Iris pigment epithelial cell (primary cell): ENCODE data around the genes ITLN2, TSTD1 and NECTIN4.

DNA sequence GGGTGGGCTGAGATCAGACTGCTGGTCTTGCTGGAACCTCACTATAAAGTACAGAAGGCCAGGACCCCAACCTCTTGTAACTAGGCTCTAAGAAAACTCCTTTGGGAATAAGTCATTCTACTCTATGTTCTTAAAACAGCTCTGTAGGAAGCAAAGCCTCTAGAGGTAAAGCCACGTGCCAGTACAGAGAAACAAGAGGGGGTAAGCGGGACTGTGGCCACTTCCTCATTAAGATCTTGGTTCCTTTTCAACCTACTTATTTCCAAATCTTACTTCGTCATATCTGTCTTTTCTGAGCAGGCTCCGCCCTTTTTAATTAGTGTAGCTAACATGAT, 3.7 kb downstream of the NCSTN start:
- RRBS: no CpG with 5 or more reads among the region's 4 CpGs

- RRBS: no CpG with 5 or more reads among the region's 4 CpGs
These were observed 5.9 kb downstream of the VANGL2 start for GRCh38 chr1:160406313-160406629.

DNA sequence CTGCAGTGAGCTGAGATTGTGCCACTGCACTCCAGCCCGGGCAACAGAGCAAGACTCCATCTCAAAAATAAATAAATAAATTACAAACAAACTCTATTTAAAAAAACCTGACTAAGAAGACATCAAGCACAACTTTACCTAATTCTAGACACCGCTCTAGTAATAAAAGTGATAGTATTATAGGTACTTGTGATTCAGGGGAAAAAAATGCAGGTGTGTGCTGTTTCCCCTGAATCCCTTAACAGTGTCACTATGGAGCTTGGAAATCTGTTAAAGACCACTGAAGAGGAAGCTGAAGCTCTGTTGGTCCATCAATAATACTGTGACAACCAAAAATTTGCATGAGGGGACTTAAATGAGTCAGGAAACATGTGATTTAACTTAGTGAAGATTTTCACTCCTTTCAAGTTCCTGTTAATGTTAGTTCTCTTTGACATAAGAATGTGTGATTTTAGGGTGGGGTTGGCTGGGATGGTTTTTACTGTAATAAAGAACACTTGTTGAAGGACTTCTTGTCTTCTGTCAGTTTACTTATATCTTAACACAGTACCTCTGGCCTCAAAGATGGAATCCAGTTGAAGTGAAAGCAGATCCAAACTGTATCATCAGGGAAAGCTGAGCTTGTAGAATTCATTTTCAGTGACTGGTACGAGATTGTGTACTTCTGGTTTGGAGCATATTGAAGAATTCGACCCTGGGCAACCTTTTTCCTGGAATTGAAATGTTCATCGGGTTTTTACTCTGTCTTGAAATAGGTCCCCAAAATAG, 32.0 kb downstream of the VANGL2 start:
- RRBS: no CpG with 5 or more reads among the region's 5 CpGs

DNA sequence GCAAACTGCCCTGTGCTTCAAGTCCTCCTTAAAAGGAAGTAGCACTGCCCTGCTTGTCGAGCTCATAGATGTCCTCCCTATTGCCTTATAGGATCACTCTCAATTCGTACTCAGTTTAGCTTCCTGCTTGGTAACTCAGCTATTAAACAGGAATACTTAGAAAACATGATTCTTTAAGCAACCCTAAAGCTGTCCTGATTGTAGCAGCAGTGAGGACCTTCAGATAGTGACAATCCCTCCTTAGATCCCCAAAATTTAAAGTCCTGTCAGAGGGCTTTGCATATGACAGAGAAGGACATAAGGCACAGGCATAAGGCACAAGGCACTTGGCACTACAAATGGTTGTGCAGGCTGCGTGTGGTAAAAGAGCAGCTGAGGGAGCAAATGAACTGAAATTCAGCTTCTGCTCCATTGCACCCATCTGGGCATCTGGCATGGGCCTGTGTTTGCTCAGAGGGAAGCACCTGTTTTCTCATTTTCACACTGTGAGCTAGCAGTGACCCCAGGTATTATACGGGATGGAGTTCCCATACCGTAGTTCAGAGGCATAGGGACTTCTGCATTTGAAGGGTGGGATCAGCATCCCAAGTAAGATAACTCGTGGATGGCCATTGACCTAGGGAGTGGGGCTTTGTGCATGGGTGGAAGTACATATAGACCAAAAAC, 26.2 kb upstream of the SLAMF6 start:
- RRBS: no CpG with 5 or more reads among the region's 6 CpGs

DNA sequence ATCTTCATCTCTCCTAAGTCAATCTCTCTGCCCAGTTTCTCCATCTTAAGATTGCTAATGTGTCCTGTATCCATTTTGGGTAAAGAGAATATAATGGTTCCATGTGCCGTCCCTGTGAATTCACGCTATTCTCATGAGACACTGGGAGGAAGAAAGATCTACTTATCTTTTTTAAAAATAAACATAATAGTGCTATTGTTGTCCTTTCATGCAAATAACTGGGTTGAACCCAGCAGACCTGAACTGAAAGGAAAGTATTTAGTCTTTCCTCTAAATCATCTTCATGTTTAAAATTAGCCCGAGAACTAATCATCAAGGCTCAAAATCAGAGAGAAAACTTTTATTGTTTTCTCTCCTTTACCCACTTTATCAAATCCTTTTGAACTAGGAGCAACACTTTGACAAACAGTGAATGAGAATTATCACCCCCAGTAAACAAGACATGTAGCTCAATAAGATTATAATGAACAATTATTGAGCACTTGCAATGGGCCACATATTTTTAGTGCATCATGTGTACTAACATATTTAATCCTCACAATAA, 22.3 kb downstream of the SLAMF1 start:
- RRBS: no CpG with 5 or more reads among the region's 3 CpGs

- RRBS: no CpG with 5 or more reads among the region's 19 CpGs
These were observed 5.8 kb upstream of the SLAMF1 start for GRCh38 chr1:160652116-160653489.

GRCh38 chr1:160665677-160666290, 18.9 kb upstream of the SLAMF1 start:
- RRBS: no CpG with 5 or more reads among the region's 6 CpGs

DNA sequence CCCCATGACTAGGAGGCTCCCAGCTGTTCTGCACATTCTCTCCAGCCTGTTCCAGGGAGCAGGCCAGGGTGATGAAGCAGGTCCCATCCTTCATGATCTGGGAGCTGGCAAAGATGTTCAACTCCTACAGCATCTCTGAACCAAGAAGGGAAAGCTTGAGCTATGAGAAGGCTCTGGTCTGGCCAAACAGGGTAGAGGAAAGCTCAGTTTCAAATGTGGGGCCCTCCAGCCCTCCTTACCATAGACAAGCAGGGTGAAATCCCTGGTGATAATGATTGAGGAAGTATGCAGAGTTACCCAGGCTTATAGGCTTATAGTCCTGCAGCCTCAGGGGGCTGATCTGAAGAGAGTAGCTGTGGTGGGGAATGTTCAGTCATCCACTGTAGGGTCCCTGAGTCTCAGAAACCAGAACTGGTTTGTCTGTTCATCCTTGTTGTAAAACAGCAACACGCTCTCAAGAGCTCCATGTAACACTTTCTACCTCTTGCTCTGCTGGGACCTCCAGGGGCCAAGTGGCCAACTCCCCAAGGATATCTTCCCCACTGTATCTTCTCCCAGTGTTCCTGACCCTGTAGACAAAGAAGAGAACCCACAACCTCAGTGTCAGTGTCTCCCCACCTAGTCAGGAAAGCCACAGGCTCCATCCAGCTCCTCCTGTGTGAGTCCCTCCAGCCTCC, 19.8 kb upstream of the LY9 start:
- RRBS: no CpG with 5 or more reads among the region's 1 CpG

GRCh38 chr1:160789659-160790543, 6.1 kb upstream of the LY9 start:
- RRBS: 73% methylated on average over 3 of the region's 14 CpGs

DNA sequence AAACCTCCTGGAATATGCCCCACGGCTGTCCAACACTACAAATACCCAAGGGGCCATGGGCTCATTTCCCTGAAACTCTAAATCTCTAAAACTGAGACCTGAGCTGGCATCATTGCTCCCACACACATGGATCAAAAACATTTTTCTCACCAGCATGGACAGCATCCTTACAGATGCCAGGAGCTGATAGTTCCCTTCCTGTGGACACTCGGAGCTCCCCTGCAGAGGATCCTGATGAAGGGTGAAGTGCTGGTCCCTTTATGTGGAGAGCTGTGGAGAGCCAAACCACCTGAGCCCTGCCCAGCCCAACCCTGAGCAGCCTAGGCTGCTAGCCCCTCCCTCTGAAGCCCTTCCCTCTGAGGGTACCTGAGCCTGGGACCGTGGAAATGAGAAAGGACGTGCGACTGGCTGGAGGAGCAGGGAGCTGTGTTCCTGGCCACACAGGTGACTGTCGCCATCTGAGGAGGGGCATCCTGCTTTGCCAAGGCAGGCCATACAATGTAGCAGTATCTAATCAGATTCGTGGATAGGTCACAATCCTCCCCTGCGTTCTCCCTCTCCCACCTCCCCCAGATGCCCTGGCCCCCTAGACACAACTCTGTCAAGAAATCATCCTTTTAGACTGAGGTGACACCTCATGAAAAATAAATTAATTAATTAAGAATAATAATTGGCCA, at the start of gene ITLN2:
TSS of gene ITLN2 (minus strand) at position 233 of the 677 bp plus-strand sequence.
- RRBS: no CpG with 5 or more reads among the region's 8 CpGs

GRCh38 chr1:161038167-161039189, at the start of gene TSTD1:
TSTD1 (minus strand) TSS chr1:161038964.
- RRBS: 28% methylated on average over 22 of the region's 65 CpGs

- RRBS: 4% methylated on average over 7 of the region's 48 CpGs
These were observed 660 bp downstream of the USF1 start for GRCh38 chr1:161044883-161045750.

DNA sequence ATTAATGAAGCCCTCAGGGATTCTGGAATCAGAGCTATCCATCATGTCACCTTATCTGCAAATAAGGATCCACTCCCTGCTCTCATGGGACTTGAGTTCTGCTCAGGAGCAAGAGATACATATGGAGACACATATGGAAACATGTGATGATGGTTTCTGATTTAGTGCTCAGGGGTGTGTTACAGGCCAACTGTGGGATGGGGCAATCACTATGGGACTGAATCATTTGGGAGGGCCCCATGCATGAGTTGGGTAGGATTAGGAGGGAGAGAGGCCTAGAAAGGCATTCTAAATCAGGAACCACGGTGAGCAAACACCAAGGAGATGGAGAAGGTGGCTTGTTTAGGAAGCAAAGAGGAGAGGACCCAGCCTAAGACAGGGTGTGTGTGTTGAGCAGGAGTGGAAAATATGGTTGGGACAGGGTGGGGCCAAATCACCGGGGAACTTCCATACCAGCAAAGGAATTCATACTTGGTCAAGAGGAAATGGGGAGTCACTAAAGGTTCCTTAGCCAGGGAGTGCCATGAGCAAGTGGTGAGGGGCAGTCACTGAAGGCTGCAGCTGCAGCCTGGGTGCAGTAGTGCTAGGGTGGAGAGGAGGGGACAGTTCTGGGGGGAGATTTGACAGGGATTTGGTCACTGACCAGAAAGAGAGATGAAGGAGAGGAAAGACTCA, 8.5 kb downstream of the NECTIN4 start:
- RRBS: no CpG with 5 or more reads among the region's 2 CpGs

- RRBS: 50% methylated on average over 1 of the region's 26 CpGs
These were observed at the start of gene NECTIN4 for GRCh38 chr1:161088965-161090141. NECTIN4 (minus strand) TSS chr1:161089558.

DNA sequence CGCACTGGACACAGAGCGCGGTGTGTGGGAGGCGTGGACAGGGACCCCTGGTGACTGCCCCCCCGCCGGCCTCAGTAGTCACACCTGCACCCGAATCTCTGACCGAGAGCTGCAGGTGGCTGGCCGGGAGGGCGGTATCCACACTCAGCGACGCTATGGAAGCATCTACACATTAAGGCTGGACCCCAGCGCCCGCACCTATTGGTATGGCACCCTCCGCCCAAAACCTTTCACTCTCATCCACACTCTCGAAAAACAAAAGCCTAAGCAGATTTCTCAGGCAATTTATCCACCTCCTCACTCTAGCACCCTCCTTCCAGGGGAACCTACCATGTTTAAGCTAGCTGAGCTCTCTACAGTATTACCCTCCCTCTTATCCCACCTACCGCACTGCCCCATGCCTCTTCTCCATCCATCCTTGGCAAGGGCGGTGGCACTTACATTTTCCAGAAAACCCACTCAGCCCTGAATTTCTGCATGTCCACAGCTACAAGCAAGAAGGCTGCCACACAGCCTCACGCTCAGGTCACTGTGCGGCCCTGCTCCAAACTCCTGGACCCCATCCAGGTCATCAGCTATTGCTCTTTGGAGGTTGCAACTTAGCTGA, 801 bp downstream of the KLHDC9 start:
- RRBS: 12% methylated on average over 4 of the region's 20 CpGs

DNA sequence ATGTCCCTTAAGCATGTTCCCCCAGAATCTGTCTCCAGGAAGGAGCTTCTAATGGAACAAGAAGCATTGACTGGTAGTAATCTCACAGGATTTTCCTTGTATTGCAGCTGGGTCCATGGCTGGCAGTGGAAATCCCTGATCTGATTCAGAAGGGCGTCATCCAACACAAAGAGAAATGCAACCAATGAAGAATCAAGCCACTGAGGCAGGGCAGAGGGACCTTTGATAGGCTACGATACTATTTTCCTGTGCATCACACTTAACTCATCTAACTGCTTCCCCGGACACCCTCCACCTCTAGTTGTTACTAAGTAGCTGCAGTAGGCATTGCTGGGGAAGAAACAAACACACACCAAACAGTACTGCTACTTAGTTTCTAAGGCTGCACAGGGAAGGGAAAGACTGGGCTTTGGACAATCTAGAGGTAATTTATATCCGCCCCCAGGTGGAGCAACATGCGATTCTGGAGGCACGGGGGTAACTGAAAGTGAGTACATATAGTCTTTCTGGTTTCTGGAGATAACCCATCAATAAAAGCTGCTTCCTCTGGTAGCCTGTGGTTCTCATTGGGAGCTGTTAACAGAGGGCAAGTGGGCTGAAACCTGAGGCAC, 890 bp upstream of the USP21 start:
- RRBS: no CpG with 5 or more reads among the region's 6 CpGs

DNA sequence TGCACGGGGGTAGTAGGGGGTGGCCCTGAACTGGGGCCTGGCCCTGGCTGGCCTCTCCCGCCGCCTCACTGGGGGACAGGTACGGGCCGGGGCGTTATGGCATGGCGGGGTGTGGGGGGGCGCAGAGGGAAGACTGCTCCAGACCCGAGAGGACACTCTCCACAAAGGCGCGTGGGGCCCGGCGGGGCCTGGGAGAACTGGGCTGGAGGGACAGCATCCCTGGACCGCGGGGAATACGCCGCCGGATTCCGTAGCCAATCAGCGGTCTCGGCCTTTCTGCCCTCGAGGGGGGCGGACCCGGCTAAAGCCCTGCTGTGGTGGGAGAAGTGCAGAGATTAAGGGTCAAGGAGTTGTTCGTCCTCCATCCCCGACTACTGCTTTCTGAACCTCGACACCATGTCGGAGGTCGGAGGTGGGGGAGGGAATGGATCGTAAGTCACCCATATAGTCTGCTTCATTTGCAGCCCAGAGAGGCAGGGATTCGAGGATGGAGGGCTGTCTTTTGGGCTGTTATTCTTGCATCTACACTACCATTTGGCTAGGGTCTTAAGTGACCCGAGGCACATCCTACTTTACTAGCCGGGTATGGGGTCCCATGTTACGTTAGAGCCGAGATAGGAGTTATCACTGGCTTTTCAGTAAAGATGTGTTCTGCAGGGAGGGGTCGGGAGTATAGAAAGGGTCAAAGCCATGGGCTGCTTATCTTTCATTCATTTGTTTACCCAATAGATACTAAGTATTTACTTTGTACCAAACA, 478 bp downstream of the USP21 start:
- RRBS: 2% methylated on average over 23 of the region's 36 CpGs

- RRBS: no CpG with 5 or more reads among the region's 4 CpGs
These were observed 6.9 kb upstream of the NR1I3 start for GRCh38 chr1:161244821-161245412.

GRCh38 chr1:161307309-161307924, 2.4 kb downstream of the MPZ start:
- RRBS: 54% methylated on average over 4 of the region's 4 CpGs